ENCODE measurements around a stretch of chr6.

- RRBS: 19% methylated on average over 5 of the region's 21 CpGs
Measured at GRCh38 chr6:167675858-167676723, 150.6 kb upstream of the AFDN start.

- RRBS: no CpG with 5 or more reads among the region's 5 CpGs
Measured at GRCh38 chr6:167907716-167908420, 81.2 kb downstream of the AFDN start.

DNA sequence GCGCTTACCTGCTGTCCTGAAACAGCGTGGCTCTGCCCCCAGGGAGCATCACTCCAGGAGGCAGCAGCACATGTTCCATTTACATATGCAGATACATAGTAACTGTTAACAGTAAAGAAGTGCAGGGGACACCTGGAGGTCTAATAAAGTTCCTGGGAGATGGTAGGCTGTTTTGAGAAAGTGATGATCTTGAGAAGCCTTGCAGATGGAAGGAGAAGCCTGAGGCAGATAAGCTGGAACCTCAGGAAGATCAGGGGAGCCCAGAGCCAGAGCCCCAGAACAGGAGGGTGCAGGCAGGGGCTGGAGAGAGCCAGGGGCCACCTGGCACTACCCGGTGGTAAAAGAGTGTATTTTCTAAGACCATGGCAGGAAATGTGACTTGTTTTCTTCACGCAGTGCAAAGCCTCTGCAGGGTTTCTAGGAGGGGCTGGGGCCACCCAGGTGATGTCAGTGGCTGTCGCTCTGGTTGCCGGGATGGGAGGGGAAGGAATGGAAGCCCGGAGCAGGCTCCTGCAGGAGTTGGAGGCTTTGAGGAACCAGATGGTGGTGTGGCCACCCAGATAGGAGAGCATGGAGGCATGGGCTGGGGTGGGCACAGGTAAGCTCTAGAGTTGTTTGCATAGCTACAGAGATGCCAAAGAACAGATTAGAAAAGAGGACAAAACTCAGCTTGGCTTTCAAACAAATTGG lies 24.1 kb upstream of the KIF25 start:
- RRBS: no CpG with 5 or more reads among the region's 7 CpGs

DNA sequence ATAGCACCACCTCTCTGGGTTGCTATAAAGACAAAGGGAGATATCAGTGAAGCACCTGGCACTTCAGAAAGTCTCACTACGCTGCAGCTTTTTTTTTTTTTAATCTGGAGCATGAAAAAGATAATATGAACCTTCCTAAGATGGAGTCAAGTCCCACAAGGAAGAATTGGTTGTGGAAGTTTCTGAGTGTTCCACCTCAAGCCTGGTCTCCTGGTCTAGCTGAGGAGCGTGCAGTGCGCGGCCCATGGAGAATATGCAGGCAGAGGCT lies 537 bp downstream of the KIF25 start:
- RRBS: no CpG with 5 or more reads among the region's 4 CpGs

DNA sequence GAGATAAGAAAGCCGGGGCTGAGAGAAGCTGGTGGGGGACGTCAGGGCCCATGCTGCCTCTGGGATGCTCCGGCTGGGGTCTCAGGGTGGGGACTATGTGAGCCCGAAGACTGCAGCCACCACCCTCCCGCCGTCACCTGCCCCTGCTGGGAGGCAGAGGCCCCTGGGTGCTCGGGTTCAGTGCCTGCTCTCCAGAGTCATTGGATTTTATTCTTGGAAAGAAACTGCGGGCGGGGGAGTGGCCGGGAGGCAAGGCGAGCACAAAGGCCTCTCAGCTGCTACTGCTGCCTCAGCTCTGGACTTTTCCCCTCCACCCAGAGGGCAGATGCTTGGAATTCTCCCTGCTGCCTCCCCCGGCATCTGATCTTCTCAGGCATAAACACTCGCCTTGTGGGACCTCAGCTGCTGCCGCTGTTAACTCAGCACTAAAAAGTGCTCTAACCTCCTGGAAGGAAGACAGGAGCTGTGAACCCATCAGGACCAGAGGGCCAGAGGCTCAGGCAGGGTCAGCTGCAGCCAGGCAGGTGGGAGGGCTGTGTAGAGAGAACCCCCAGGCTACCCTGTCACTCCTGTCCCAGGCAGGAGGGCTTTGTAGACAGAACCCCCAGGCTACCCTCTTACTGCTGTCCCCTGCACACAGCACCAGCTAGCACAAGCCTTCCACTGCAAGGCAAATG lies 9.3 kb upstream of the FRMD1 start:
- RRBS: 56% methylated on average over 3 of the region's 14 CpGs

- RRBS: no CpG with 5 or more reads among the region's 7 CpGs
Measured at GRCh38 chr6:168200606-168201013, 119.0 kb downstream of the DACT2 start.

- RRBS: no CpG with 5 or more reads among the region's 62 CpGs
Measured at GRCh38 chr6:168318946-168319602, 503 bp downstream of the DACT2 start.

- RRBS: no CpG with 5 or more reads among the region's 13 CpGs
Measured at GRCh38 chr6:168320583-168321100, 1.1 kb upstream of the DACT2 start.

GRCh38 chr6:168333336-168334043 lies 13.9 kb upstream of the DACT2 start:
- RRBS: 77% methylated on average over 1 of the region's 16 CpGs

- RRBS: 64% methylated on average over 5 of the region's 33 CpGs
Measured at GRCh38 chr6:168377074-168378185, 57.9 kb upstream of the DACT2 start.

DNA sequence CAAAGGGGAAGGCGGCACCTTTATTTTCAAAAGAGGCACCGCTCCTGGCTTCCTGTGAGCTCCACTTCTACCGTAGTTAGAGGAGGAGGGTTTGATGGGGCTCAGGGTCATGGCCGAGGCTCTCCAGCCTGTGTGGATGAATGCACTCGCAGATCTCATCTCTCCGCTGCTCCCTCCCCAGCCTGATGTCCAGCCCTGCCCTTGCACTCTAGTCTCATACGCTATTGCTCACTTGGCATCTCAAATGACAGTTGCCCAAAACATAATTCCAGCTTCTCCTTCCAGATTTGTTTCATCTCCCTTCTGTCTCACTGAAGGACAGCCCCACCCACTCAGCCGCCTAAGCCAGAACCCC lies 22.9 kb upstream of the SMOC2 start:
- RRBS: no CpG with 5 or more reads among the region's 8 CpGs

- RRBS: no CpG with 5 or more reads among the region's 2 CpGs
Measured at GRCh38 chr6:168624399-168624826, 183.4 kb downstream of the SMOC2 start.

- RRBS: no CpG with 5 or more reads among the region's 15 CpGs
Measured at GRCh38 chr6:169141501-169142380, 111.9 kb downstream of the THBS2 start.

DNA sequence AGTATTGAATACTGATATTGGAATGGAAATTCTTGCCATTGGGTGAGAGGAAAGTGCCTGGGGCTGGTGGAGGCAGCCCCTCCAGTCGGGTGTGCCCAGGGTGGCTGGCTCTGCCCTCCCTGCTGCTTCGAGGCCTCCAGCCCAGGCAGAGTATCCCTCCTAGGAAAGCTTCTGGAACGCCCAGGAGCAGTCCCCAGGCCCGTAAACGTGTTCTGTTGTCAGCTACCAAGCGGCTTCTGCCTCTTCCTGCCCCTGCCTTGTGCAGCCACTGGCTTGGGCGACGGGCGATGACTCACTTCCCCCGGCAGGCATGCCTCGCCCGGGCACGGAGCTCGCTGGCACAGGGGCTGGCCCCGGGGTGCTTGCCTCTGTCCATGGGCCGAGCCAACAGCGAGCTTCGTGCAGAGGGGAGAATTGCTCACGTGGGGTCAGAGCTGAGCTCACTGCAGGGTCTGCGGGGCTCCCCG lies 86.7 kb upstream of the THBS2 start:
- RRBS: 40% methylated on average over 2 of the region's 21 CpGs

GRCh38 chr6:169763663-169764385 lies 12.4 kb downstream of the ERMARD start:
- RRBS: no CpG with 5 or more reads among the region's 19 CpGs

DNA sequence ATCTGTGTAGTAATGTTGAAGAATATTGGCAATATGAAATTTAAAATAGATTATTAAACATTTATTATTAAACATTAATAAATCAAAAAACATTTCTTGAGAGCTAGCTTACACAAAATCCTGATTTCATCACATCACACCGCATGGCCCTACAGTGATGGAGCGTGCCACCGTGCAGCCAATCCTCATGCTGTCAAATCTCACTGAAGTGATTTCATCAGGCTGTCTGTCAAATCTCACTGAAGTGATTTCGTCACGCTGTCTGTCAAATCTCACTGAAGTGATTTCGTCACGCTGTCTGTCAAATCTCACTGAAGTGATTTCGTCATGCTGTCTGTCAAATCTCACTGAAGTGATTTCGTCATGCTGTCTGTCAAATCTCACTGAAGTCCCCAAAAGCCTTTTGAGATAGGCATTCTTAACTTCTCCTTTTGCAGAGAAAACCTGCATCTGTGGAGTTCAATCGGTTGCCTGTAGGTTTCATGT lies 14.3 kb downstream of the ERMARD start:
- RRBS: no CpG with 5 or more reads among the region's 10 CpGs

DNA sequence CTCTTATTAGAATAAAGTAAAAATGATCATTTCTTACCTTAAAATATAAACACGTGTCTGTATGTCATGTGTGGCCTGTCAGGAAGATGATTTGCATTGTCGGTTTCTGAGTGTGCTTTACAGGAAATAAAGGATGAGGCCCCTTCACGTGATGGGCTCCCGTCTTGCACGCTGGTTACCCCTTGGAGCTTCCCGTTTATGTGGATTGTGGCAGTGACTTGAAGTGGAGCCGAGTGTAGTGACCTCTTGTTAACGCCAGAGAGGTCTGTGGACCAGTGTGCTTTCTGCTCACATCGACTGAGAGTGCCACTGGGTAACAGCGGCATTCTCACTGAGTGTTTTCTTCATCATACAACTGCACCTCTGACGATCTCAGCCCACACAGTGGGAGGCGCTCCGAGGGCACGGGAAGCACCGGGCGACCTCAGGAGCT lies 238.6 kb downstream of the ERMARD start:
- RRBS: no CpG with 5 or more reads among the region's 16 CpGs

GRCh38 chr6:170022426-170022837 lies 268.4 kb downstream of the DLL1 start:
- RRBS: no CpG with 5 or more reads among the region's 18 CpGs

- RRBS: no CpG with 5 or more reads among the region's 3 CpGs
Measured at GRCh38 chr6:170037574-170037870, 253.4 kb downstream of the DLL1 start.

DNA sequence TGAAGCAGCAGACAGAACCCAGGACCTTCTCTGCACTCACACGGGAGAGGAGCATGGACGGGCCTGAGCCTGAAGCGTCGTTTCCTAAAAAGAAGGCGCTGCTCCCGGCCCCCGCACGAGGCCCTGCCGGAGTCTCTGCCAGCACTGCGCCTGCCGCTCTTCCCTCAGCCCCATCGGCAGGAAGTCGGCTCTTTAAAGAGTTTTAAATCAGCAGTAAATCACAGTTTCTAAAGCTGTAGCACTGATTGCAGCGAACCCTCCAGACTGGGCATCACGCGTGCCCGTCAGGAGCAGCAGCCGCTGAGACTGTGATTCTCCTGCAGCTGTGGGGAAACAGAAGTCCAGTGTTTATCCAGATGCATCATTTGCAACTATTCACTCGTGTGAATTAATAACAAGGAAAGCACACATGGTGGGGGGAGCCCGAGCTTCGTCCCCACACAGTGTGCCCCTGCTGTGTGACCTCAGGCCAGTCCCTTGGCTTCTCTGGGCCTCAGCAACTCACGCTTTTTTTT lies 28.4 kb downstream of the DLL1 start:
- RRBS: no CpG with 5 or more reads among the region's 22 CpGs